Right atrium auricular region (tissue), 2 donors: ENCODE results near the gene ADRA2A.

DNA sequence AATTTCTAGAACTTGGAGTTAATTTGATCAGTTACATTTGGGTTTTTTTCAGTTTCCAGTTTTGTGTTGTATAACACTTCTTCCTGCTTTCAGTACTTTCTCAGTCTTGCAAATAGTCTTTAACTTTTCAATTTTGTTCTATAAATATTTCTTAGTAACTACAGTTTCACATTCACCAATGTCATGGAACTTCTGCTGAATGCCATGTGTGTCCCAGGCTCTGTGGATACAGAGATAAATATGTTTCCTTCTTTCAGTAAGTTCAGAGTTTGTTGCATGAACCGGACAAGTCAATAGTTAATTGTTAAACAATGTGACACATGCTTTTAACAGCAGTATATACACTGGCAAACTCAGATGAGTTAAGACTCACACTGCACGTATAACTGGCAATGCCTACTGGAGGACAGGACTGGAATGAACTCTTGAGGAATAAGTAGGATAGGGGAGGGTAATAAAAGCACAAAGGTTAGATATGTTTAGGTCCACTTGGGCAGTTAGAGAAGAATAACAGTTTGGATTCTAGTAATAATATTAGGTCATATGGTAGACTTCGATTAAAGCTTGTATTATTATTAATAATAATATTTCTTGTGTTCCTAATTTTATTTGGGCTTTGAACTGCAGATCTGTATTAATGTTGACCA lies 4.7 kb downstream of the SHOC2 start:
- PRO-cap: no peak
- RAMPAGE, long total RNA, 2 experiments: no peak in any of the 2 experiments

DNA sequence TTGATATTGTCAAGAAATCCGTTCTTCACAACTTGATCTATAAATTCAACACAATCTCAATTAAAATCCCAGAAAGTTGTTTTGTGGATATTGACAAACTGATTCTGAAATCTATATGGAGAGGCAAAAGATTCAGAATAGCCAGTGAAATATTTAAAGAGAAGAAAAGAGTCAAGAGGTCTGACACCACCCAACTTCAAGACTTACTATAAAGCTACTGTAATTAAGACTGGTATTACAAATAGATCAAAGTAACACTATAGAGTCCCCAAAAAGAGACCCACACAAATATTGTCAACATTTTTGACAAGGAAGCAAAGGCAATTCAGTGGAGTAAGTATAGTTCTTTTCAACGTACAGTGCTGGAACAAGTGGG lies 52.3 kb upstream of the ADRA2A start:
- PRO-cap: no peak
- RAMPAGE, long total RNA, 2 experiments: no peak in any of the 2 experiments

GRCh38 chr10:111076657-111077596 lies at the start of gene ADRA2A:
ADRA2A (plus strand) TSS chr10:111077029.
- PRO-cap: unidirectional peak, plus-strand start at chr10:111077030
- RAMPAGE, long total RNA, 2 experiments: no peak in any of the 2 experiments

- PRO-cap: no peak
- RAMPAGE, long total RNA, 2 experiments: no peak in any of the 2 experiments
Measured at GRCh38 chr10:112304277-112305015, 21.2 kb downstream of the TECTB start.

- PRO-cap: no peak
- RAMPAGE, long total RNA, 2 experiments: no peak in any of the 2 experiments
Measured at GRCh38 chr10:112329976-112330878, 43.7 kb upstream of the ACSL5 start.

DNA sequence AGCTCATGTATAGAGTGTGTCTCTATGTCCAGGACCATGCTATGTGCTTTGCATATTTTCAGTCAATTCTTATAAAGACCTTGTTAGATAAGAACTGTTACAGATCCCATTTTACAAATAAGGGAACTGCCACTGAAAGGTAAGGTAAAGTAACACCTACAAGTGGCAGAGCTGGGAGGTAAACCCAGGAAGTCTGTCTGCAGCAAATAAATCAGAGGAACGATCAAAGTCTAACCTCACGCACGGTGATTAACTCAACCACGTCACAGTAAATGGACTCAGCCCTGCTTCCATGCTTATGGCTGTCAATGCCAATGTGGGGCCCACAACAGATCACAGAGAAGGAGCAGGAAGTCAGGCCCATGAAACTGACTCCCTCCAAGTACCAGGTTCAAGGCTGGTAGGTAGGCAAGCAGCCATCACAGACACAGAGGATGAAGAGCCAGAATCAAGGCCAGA lies 38.1 kb upstream of the ACSL5 start:
- PRO-cap: no peak
- RAMPAGE, long total RNA, 2 experiments: no peak in any of the 2 experiments

DNA sequence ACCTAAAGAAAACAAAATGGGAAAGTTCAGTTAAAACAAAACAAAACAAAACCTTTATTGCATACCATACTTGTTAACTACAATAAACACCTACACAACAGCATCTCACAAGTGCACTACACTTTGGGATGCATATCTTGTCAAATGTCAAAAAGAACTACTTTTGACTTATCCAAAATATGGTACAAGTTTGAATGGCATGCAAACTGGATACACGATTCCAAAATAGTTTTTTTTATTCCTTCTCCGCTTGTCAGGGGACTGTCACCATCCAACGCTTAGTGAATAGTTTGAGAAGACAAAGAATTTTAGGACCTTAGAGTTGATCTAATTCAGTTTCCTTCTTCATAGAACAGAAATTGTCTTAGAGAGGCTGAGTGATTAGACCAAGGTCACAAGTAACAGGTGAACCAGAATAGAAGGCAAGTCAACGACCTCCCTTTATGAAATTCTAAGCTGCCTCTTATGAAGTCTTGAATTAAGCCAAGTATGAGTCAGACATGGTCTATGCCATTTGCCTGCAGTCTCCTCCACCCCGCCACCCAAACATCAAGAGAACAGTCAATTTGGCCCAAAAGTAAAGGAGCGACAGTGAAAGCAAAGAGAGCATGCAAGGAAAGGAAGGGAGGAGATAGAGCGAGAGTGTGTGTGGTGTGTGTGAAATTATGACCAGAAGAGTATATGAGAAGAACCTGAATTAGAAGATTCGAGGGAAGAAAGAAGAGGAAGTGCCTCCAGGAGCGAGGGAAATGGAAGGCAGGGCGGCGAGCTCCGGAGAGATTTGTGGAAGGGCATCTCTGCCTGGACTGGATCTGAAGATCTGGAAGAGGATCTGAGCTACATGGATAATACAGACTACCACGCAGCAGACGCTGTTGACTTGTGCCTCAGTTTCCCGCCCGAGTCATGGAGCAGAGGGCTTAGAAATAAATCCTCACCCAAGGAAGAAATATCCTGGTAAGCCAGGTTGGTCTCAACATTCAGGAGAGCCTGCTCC lies 767 bp downstream of the ZDHHC6 start:
- PRO-cap: no peak
- RAMPAGE, long total RNA, 2 experiments: no peak in any of the 2 experiments

GRCh38 chr10:112480164-112480580 lies 33.2 kb downstream of the VTI1A start:
- PRO-cap: no peak
- RAMPAGE, long total RNA, 2 experiments: no peak in any of the 2 experiments

GRCh38 chr10:112577882-112578253 lies 130.9 kb downstream of the VTI1A start:
- PRO-cap: no peak
- RAMPAGE, long total RNA, 2 experiments: no peak in any of the 2 experiments

DNA sequence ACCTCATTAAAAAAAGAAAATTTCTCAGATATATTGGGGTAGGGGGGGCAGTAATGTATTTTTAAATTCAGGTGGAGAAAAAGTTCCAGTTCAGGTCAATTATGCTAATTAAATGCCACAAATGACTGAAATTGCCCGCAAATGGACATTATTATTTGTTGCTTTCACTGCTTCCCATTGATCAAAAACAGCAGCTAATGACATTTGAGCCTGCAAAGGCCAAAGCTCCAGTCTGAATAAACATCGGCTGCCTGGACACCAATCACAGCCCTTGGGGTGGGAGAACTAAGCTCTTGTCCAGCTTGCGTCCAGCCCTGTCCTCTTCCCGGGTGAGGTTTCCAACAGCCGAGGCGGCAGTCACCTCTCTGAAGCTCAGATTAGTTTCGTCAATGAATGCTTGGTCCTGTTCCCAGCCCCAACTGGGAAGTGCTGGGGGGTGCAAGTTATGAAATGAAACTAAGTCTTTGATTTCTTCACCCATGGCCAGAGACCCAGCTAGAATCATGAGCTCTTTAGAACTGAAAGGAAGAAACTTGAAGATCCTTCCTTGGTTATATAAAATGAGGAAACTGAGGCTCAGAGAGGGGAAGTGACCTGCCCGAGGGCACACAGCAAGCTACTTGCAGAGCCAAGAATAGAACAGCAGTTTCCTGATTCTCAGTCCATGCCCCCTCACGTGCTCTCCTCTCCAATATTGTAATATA lies 114.1 kb upstream of the TCF7L2 start:
- PRO-cap: bidirectional peak, plus-strand start at position 320 of the sequence, minus-strand start at position 338 of the sequence
- RAMPAGE, long total RNA, 2 experiments: no peak in any of the 2 experiments

GRCh38 chr10:112845000-112845526 lies 105.0 kb upstream of the TCF7L2 start:
- PRO-cap: no peak
- RAMPAGE, long total RNA, 2 experiments: no peak in any of the 2 experiments

- PRO-cap: no peak
- RAMPAGE, long total RNA, 2 experiments: no peak in any of the 2 experiments
Measured at GRCh38 chr10:113047448-113048015, 97.5 kb downstream of the TCF7L2 start.

DNA sequence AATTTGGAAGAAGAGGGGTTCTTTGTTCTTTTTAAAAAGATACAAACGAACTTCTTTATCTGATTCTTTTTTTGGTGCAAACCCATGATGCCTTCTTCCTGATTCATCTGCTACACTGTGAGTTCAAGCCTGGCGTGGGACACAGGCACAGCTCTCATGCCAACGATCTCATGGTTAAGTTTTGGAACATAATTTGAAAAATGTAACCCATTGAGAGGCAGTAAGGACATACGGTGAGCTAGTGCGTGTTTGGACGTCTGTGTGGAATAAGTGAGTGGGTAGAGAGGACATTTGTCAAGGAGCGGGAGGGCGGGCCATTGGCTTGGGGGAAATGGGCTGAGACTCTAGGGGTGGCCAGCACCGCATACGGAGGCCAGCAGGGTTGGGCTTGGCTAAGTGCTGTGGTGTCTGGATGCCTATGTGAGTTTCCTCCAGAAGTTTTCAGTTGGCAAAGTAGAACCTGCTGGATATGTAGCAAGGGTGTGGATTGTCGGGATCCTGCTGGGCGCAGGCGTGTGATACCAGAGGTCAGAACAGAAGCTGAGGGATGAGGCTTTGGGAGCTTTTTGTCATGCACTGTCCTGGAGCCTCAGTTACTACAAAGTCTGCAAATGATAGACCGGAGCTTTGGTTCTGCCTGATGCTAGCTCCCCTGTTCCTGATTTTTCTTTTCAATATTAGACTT lies 103.0 kb downstream of the TCF7L2 start:
- PRO-cap: bidirectional peak, plus-strand start at position 434 of the sequence, minus-strand start at position 268 of the sequence
- RAMPAGE, long total RNA, 2 experiments: no peak in any of the 2 experiments

DNA sequence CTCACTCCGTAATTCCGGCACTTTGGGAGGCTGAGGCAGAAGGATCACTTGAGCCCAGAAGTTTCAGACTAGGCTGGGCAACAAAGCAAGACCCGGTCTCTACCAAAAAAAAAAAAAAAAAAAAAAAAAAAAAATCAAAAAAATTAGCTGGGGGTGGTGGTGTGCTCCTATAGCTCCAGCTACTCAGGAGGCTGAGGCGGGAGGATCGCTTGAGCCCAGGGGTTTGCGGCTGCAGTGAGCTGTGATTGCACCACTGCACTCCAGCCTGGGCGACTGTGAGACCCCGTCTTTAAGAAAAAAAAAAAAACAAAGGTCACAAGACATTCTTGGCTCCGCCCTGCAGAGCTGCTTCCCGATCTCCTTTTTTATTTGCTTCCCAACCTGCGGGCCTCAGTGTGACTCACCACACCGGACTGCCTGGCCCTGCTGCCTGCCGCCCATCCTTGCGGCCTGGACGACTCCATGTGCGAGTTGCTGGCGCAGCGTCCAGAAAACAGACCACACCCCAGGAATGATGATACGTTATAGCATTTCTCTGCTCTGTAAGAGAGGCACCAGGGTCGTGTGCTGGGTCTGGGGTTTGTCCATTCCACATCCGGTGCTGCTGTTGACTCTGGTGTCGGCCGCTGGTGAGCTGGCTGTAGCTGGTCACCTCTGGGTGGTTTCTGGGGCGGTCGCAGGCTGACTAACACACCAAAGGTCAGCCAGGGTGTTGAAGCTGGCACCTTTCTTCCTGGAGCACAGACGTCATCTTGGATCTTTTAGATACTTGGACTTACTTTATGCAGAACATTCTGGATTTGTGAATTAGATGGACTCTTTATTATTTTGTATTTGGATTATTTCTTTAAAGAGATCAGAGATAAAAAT lies 123.6 kb downstream of the TCF7L2 start:
- PRO-cap: bidirectional peak, plus-strand start at position 406 of the sequence, minus-strand start at position 291 of the sequence; unidirectional peak, plus-strand start at position 406 of the sequence; bidirectional peak, plus-strand start at position 587 of the sequence, minus-strand start at position 615 of the sequence; bidirectional peak, plus-strand start at position 787 of the sequence, minus-strand start at position 667 of the sequence
- RAMPAGE, long total RNA, 2 experiments: no peak in any of the 2 experiments

DNA sequence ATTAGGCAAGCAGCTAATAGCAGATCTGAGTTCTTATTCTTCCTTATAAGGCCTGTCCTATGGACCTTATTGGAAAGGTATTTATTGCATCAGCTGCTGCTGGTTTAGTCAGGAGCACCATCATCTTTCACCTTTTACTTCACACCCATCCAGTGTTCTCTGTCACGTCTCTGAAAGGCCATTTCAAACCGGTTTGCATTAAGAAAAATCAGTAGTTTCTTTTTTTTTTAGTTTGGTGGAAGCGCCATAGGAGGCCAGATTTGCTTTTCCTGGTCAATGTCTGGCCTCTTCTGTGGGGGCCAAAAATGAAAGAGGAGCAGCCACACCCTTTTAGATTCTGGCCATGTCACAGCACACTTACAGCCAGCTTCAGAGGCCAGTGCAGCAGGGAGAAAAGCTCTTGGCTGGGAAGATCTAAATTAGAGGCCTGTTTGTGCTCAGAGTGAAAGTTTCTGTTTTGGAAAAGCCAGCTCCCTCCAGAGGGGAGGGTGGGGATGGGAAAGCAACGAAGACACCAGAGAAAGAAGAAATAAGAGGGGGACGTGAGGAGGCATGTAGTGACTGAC lies 146.4 kb downstream of the TCF7L2 start:
- PRO-cap: unidirectional peak, plus-strand start at position 152 of the sequence; unidirectional peak, plus-strand start at position 372 of the sequence
- RAMPAGE, long total RNA, 2 experiments: no peak in any of the 2 experiments

DNA sequence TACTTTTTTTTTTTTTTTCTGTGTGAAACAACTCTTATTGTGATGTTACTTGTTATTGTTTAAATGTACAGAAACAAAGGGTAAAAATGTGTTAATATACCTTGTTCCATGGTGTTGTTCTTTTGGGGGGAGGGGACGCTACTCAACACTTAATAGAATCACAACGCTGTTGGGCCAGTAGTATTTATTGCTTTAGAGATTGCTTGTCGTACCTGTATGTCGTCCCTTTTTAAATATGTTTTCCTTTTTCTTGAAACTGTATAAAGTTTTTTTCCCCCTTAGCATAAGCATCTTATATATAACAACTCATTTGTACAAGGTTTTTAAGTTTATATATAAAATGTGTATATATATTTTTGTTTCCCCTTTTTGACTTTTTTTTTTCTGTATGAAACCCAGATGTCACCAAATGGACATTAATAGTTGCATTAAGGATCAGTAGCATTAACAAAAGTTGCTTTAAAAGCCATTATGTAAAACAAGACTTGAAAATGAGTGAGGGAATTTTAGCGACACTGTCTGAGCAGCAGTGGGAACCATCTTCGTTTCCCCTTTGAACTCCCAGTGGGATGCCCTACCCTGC lies 216.5 kb downstream of the TCF7L2 start:
- PRO-cap: no peak
- RAMPAGE, long total RNA, 2 experiments: no peak in any of the 2 experiments

GRCh38 chr10:113362485-113363094 lies 190.3 kb upstream of the HABP2 start:
- PRO-cap: bidirectional peak, plus-strand start at chr10:113362844, minus-strand start at chr10:113362705
- RAMPAGE, long total RNA, 2 experiments: no peak in any of the 2 experiments

GRCh38 chr10:113434232-113434805 lies 118.5 kb upstream of the HABP2 start:
- PRO-cap: no peak
- RAMPAGE, long total RNA, 2 experiments: no peak in any of the 2 experiments

DNA sequence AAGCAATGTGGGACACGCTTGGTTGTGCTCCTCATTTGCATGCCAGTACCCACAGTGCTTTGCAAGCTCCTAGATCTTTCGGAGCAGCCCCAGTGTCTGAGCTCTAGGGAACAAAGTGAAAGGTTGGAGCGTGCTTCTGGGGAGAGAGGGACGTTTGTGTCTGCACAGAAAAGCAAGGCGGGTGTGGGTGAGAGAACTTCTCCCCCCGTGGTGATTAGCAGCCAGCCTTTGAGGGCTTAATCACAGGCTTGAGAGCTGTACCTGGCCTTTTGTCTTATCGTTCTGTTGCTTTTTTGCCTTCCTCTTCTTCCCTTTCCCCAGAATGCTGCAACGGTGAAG lies 76.6 kb upstream of the HABP2 start:
- PRO-cap: no peak
- RAMPAGE, long total RNA, 2 experiments: no peak in any of the 2 experiments

- PRO-cap: no peak
- RAMPAGE, long total RNA, 2 experiments: no peak in any of the 2 experiments
Measured at GRCh38 chr10:113585866-113586223, 33.0 kb downstream of the HABP2 start.